A549 (cell line): ENCODE measurements around the genes ZNF3, MCM7 and MBLAC1.

- PRO-cap: no peak
CAGE:
- cytosol, long polyA plus RNA: no peak
- long polyA plus RNA: no peak
- nucleus, long polyA plus RNA: no peak
Observed at GRCh38 chr7:99560431-99560726, 1.9 kb downstream of the ZNF655 start.

- PRO-cap: no peak
CAGE:
- cytosol, long polyA plus RNA: no peak
- long polyA plus RNA: no peak
- nucleus, long polyA plus RNA: no peak
Observed at GRCh38 chr7:99562104-99562635, 3.7 kb downstream of the ZNF655 start.

- PRO-cap: no peak
CAGE:
- cytosol, long polyA plus RNA: no peak
- long polyA plus RNA: no peak
- nucleus, long polyA plus RNA: no peak
Observed at GRCh38 chr7:99572906-99574182, 14.9 kb downstream of the ZNF655 start.

DNA sequence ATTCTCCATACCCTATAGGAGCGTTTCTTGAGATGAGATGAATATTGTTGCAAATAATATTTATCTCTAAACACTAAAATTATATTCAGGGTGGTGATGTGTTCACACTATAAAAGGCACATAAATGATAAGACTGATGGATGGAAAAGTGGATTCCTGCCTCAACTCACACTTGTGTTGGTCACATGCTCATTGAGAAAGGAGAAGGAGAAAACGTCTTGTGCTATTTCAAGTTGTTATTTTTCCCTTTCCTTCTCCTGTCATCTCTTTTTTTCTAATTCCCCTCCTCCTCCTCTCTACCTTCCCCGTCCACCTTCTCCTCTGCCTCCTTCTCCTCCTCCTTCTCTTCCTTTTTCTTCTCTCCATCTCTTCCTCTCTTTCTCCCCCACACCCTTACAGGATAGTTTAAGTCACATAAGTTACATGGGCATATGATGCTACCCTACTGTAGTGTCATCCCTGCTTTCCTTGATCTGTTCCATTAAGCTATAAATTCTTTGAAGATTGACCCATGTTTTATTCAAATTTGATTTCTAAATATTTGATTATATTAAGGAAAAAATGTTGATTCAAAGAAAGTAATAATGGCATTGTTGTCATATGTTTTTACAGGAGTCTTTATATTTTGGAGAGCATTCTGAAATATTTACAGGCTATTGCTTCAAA, 29.2 kb downstream of the CYP3A5 start:
- PRO-cap: no peak
CAGE:
- cytosol, long polyA plus RNA: no peak
- long polyA plus RNA: no peak
- nucleus, long polyA plus RNA: no peak

DNA sequence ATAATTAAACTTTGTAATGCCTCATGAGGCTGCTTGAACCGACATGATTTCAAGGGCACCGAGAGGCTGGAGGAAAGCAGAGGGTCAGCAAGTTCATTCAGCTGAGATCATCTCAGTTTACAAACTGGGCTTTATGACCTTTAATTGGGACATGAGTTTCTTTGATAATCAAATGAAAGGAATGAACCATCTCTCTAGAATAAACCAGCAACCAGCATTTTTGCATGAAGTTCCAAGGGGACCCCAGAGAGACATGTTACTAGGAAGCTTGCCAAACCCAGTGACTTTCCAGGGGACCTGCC, 7.8 kb upstream of the CYP3A4 start:
- PRO-cap: no peak
CAGE:
- cytosol, long polyA plus RNA: no peak
- long polyA plus RNA: no peak
- nucleus, long polyA plus RNA: no peak

- PRO-cap: no peak
CAGE:
- cytosol, long polyA plus RNA: no peak
- long polyA plus RNA: no peak
- nucleus, long polyA plus RNA: no peak
Observed at GRCh38 chr7:99859931-99860818, 16.7 kb downstream of the OR2AE1 start.

DNA sequence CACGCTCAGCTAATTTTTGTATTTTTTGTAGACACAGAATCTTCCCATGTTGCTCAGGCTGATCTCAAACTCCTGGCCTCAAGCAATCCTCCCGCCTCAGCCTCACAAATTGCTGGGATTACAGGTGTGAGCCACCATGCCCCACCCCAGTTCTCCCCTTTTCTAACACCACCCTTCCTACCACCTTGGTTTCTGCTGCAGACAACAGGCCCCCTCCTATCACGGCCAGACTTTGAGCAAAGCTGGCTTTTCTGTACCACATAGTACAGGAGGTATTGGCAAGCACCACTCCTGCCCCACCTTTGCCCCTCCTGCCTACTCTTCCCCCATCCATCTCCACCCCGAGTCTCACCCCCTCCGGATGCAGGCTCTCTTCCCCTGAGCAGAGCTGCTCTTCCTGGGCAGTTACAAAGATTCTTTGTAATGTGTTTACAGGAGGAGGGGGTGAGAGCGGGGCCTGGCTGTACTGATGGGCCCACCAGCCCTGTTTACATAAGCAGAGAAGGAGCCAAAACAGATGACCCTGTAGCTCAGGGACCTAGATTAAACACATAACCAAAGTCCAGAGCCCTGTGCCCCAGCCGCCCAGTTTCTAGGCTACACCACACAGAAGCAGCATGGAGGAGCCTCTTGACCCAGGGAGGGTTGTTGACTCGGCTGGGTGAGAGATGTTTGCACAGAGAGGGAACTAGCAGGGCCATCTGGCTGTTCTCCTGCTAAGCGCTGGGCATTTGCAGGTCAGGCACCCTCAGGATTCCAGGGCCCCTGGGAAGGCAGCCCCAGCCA, 11.7 kb upstream of the ZKSCAN1 start:
- PRO-cap: no peak
CAGE:
- cytosol, long polyA plus RNA: no peak
- long polyA plus RNA: no peak
- nucleus, long polyA plus RNA: no peak

GRCh38 chr7:100009711-100010247, 5.6 kb upstream of the ZKSCAN1 start:
- PRO-cap: no peak
CAGE:
- cytosol, long polyA plus RNA: no peak
- long polyA plus RNA: no peak
- nucleus, long polyA plus RNA: no peak

DNA sequence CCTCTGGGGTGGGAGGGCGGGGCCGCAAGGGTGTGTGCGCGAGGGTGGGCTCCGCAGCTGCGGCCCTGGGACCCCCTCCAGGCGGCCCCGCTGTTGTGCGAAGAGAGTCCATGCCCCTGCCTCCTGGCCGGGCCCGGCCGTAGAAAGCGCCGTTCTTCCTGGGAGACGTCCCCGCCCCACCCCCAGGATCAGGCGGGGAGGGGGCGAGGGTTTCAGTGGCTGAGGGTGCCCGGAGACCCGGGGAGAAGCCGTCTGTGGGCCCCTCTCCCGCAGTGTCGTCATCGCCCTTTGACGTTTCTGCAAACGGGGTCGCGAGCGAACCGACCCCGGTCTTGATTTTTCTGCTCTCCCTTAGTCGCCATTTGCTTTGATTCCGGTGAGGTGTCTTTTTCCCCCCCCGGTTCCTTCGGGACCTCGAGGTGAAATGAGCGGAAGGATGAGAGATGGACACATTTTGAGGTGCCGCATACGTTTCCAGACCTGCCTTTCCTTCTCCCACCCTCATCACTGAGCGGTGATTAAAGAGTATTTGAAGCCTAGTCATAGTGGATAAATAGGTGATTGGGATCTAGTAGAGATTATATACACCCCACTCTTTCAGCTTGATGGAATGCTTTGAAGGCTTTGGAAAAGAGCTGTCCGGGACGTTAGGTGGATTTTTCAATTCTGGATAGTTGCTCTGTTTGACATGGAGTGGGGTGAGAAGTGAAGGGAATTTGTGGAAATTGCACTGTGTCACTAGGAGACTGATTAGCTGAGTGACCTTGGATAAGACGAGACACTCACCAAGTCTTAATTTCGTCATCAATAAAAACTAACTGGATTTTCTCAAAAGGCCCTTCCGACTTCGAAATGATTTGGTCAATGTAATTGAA, 585 bp downstream of the ZKSCAN1 start:
- PRO-cap: no peak
CAGE:
- cytosol, long polyA plus RNA: no peak
- long polyA plus RNA: no peak
- nucleus, long polyA plus RNA: no peak

GRCh38 chr7:100034102-100035320, 15.1 kb upstream of the ZSCAN21 start:
- PRO-cap: no peak
CAGE:
- cytosol, long polyA plus RNA: no peak
- long polyA plus RNA: no peak
- nucleus, long polyA plus RNA: no peak

GRCh38 chr7:100070386-100070538, 11.3 kb downstream of the ZNF3 start:
- PRO-cap: no peak
CAGE:
- cytosol, long polyA plus RNA: no peak
- long polyA plus RNA: no peak
- nucleus, long polyA plus RNA: no peak

- PRO-cap: no peak
CAGE:
- cytosol, long polyA plus RNA: no peak
- long polyA plus RNA: no peak
- nucleus, long polyA plus RNA: no peak
Observed at GRCh38 chr7:100070539-100071258, 10.8 kb downstream of the ZNF3 start.

DNA sequence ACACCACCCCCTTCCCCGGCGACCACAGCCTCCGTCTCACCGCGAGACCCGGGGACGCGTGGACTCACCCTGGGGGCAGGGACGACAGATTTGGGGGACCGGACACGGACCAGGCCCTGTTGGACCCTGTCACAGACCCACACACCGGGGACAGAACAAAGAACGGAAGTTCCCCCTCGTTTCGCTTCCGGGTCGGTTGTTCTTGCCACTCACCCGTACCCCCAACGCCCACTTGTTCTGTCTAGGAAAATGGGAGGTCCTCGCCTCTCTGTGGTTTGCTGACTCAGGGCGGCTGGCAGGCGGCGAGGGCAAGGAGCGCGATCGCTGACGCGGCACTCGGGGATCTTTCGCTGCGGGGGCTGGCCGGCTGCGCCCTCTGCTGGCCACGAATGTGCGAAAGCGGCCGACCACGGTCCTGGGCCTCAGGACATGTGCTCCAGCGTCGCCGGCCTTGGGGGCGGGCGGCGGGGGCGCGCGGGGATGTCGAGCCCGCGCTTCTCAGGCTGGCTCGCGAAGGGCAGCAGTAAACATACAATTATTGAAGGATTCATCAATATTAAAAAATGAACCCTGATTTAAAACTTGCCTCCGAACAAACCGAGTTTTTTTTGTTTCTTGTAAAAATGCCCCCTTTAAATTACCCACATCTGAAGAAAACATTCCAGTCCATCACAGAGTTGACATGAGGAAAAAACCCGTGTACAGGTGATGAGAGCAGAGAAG, at the start of gene ZNF3:
Gene ZNF3, minus strand, starts transcription at position 157 of the 723 bp plus-strand sequence.
- PRO-cap: bidirectional peak, plus-strand start at position 385 of the sequence, minus-strand start at position 157 of the sequence
CAGE:
- cytosol, long polyA plus RNA: no peak
- long polyA plus RNA: no peak
- nucleus, long polyA plus RNA: no peak

- PRO-cap: bidirectional peak, plus-strand start at chr7:100100898, minus-strand start at chr7:100100526
CAGE:
- cytosol, long polyA plus RNA: no peak
- long polyA plus RNA: no peak
- nucleus, long polyA plus RNA: no peak
Observed at GRCh38 chr7:100099976-100101010, 904 bp downstream of the MCM7 start.

DNA sequence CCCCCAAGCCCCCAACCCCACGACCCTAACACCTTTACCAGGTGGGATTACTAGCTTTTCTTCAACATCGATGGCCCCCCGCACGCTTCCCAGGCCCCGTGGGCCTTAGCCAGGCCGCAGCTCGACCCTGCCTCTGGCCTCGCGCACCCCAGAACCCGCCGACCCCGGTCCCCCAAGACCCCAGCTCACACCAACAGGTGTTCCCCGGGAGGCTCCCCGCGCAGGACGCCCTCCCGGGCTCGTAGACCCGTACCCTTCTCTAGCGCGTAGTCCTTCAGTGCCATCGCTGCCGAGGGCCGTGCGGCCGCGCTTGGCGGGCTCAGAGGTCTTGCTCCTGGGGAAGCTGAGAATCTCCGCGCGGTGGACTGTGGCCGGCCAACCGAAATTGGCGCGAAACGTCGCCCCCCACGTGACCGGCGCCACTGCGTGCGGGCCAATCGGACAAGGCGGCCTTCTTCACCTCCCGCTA, at the start of gene MCM7:
Gene MCM7, minus strand, starts transcription at position 387 of the 469 bp plus-strand sequence.
- PRO-cap: bidirectional peak, plus-strand start outside the sequence, minus-strand start at position 369 of the sequence
CAGE:
- cytosol, long polyA plus RNA: start-site peak on the minus strand centred at position 376 of the sequence, 38 bp wide, 176 and 131 reads in 2 replicates
- long polyA plus RNA: start-site peak on the minus strand centred at position 359 of the sequence, 49 bp wide, 334 and 199 reads in 2 replicates
- nucleus, long polyA plus RNA: no peak

DNA sequence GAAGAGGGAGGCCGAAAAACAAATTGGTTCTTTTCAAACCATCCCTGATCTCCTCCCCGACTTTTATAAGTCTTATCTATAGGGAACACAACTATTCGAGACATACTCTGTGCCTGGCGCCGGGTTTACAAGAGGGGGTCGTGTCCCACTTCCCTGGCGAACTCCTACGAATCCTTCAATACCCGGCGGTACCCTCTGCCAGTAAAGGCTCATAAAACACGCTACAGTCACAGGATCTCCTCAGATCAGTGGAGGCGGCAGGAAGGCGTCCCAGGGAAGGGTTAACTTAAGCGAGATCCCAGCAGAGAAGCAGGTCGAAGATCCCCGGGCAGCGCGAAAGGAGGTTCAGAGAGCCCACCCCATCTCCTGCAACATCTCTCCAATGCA, 391 bp downstream of the TAF6 start:
- PRO-cap: no peak
CAGE:
- cytosol, long polyA plus RNA: no peak
- long polyA plus RNA: no peak
- nucleus, long polyA plus RNA: no peak

GRCh38 chr7:100126274-100127341, at the start of gene MBLAC1:
MBLAC1 (plus strand) TSS chr7:100126967.
- PRO-cap: bidirectional peak, plus-strand start at chr7:100127252, minus-strand start at chr7:100126968
CAGE:
- cytosol, long polyA plus RNA: no peak
- long polyA plus RNA: no peak
- nucleus, long polyA plus RNA: no peak

GRCh38 chr7:100127879-100128692, 1.3 kb downstream of the MBLAC1 start:
- PRO-cap: no peak
CAGE:
- cytosol, long polyA plus RNA: no peak
- long polyA plus RNA: no peak
- nucleus, long polyA plus RNA: no peak

GRCh38 chr7:100208883-100209795, 10.6 kb upstream of the PVRIG start:
- PRO-cap: no peak
CAGE:
- cytosol, long polyA plus RNA: no peak
- long polyA plus RNA: no peak
- nucleus, long polyA plus RNA: no peak

DNA sequence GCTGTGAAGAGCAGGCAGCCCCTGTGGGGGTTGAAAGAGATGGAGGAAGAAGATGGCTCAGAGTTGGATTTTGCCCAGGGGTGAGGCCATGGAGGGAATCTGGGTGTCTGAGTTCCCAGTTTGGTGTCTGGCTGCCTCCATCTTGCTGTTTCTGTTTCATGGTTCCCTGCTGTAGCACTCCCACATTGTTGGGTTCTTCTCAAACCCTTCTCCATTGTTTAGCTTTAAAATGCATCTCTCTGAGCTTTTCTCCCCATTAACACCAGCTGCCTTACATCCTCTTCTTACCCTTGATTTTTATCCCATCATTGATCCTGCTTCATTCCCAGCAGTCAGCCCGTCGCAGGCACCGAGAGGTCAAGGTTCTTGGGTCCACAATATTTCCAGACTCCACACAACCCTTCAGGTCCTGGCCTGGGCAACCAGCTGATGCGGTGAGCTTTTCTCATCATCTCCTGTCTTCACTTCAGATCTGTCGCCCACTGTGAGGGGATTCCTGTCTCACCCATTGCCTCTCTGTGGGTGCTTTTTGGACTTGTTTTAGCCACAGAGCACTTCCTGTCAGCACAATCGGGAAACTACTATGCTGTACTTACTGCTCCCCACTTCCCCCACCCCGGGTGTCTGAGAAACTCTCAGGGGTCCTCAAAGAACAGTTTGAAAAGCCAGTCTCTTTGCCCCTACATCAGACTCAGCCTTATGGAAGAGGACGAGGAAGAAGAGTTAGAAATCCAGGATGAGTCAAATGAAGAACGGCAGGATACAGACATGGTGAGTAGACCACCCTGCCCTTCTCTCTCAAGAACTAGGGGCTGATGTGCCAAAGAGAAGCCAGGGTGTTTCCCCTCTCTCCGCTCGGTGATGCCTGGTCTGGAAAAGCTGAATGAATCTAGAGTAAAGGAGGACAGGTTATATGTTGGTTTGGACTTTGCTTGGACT, 8.4 kb upstream of the PVRIG start:
- PRO-cap: no peak
CAGE:
- cytosol, long polyA plus RNA: no peak
- long polyA plus RNA: no peak
- nucleus, long polyA plus RNA: no peak